Bronchus (tissue), 1 donor: ENCODE measurements around the genes P2RY2, ARHGEF17 and RELT.

DNA sequence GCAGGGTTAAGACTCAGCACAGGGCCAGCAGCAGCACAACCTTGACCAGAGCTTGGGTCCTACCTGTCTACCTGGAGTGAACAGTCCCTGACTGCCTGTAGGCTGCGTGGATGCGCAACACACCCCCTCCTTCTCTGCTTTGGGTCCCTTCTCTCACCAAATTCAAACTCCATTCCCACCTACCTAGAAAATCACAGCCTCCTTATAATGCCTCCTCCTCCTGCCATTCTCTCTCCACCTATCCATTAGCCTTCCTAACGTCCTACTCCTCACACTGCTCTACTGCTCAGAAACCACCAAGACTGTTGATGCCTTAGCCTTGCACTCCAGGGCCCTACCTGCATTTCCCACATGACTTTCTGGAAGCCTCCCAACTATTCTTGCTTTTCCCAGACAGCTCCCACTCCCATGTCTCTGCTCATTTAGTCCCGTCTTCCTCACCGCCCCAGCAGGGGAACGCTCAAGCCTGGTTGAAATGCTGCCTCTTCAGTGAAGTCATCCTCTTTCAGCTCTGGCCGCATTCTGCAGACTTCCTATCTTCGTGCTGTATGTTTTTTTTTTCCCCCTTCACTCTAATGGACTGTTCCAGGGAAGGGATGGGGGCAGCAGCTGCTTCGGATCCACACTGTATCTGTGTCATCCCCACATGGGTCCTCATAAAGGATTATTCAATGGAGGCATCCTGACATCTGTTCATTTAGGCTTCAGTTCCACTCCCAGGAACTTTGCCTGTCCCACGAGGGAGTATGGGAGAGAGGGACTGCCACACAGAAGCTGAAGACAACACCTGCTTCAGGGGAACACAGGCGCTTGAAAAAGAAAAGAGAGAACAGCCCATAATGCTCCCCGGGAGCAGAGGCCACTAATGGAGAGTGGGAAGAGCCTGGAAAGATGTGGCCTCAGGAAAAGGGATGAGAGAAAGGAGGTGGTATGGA is 3.4 kb downstream of the IL18BP start:
- PRO-cap: no peak

DNA sequence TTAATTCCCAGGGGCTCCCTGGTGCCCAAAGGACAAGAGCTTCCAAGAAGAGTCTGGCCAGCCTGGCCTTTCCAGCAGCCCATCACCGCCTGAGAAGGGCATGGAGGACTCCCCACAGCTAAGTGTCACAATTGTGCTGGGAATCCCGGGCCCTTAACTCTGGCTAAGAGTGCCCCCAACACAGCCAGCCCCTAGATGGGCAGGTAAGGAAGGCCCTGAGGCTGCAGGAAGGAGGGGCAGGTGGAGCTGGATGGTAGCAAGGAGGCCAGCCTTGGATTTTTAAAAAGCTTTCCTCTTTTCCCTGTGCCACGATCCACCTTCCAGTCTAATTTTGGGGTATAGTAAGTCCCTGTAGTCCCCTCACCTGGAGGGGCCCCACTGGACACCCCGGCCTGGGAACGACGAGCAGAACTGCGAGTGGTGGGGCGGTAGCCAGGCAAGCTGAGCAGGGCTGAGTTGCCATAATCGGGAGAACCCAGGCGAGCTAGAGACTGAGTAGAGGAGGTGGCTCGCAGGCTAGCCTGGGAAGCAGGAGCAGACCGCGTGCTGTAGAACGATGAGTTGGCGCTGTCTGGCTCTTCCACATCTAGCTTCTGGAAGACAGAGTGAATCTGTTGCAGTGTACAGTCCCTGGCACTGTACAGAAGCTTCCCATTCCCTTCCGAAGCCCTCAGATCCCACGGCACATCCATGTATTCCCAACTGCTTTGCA is 7.1 kb downstream of the IL18BP start:
- PRO-cap: no peak

DNA sequence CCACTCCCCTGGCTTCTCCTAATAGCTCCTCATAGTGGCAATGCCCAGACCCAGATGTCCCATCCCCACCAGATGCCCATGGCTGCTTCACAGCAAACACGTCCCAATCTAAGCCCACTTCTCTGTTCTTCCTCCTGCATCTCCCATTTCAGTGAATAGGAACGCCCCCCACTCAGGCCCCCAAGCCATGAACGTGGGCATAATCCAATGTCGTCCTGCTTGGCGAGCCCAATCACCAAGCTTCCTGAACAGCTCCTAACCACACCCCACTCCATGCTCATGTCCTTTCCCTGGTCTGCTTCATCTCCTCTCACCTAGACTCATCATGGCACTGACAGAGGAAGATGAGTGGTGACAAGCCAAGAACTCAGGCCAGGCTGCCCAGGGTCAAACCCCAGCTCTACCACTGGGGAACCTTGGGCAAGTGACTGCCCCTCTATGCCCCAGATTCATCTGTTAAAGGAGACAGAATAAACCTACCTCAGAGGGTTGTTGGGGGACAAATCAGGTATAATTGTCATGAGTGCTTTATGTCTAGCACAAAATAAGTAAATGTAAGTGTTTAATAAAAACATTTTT is 9.0 kb downstream of the IL18BP start:
- PRO-cap: no peak

DNA sequence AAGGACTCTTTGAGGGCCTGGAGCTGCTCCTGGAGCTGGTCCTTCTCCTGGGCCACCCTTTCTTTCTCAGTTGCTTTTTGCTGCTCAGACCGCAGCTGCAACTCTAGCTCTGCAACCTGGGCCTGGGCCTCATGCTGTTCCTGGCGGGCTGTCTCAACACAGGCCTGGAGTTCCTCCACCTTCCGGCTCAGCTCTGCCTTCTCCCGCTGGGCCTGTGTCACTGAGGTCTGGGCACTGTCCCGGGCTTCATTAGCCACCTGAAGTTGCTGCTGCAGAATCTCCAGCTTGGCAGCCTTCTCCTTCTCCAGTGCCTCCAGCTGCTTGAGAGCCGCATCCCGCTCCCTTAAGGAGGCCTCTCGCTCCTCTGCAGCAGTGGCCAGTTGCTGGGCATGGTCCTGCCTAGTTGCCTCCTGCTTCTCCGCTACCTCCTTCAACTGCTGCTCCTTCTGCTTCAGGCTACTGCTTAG is 16.7 kb downstream of the IL18BP start:
- PRO-cap: no peak

GRCh38 chr11:72078412-72079398 is 1.6 kb downstream of the NUMA1 start:
- PRO-cap: no peak

DNA sequence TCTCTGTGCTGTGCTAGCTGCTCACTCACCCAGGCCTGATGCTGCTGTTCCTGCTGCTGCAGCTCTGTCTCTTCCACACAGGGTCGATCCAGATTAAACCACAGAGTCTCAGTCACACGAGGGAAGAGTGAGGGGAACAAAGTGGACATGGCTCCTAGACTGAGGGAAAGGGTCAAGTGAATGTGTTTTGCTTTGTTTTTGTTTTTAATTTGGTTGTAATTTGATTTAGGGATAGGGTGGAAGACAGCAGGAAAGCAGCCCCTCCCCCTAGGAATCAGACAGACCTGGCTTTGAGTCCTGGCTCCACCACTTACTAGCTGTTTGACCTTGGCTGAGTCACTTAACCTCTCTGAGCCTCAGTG is 1.4 kb downstream of the ANAPC15 start:
- PRO-cap: no peak

DNA sequence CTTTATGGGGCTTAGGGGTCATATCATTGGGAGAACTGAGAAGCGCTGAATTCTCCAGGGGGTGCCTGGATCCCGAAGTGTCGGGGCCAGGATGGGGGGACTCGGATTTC is 278 bp upstream of the INPPL1 start:
- PRO-cap: no peak

DNA sequence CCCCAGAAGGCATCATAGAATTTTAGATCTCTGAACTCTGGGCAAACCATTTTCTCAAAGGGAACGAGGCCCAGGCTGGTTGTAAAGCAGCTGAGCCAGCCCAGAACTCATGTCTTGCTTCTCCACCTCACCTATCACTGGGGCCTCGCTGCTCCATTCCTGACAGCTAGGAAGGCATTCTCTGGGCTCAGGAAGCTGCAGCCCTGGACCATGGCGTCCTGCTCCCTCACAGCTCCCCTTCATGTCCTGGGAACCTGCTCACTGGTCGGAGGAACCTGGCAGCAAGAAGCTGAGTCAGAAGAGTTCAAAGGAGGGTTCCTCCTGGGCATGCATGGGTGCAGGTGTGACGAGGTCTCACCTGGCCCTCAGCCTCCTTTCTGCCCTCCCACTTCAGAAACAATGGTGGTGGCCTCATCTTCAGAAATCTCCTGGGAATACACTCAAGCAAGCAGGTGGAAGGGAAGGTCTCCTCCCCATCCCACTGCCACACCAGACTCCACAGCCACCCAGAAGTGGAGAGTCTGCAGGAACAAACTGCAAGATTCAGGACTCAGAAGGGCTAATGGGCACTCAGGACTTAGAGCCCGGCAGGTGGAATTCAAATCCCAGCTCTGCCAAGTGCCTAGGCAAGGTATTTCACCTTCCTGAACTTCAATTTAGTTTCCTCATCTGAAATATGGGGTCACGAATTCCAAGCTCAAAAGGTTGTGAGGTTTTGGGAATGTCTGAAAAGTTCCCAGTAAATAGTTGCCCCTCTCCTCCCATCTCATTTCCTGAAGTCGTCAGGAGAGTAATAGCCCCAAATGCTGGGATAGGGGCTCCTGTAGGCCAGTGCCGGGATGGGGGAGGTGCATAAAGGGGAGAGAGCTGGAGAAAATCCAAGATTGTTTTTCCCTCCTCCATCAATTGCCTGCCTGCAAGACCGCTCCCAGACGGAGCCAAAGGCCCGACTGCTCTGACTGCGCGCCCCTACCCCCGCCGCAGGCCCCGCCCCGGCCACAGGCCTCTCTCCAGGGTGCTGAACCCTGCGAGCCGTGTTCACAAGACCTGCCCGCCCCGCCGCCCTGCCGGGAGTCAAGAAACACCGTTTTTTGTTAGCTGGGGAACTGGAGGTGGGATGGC is 2.1 kb upstream of the PDE2A start:
- PRO-cap: no peak

DNA sequence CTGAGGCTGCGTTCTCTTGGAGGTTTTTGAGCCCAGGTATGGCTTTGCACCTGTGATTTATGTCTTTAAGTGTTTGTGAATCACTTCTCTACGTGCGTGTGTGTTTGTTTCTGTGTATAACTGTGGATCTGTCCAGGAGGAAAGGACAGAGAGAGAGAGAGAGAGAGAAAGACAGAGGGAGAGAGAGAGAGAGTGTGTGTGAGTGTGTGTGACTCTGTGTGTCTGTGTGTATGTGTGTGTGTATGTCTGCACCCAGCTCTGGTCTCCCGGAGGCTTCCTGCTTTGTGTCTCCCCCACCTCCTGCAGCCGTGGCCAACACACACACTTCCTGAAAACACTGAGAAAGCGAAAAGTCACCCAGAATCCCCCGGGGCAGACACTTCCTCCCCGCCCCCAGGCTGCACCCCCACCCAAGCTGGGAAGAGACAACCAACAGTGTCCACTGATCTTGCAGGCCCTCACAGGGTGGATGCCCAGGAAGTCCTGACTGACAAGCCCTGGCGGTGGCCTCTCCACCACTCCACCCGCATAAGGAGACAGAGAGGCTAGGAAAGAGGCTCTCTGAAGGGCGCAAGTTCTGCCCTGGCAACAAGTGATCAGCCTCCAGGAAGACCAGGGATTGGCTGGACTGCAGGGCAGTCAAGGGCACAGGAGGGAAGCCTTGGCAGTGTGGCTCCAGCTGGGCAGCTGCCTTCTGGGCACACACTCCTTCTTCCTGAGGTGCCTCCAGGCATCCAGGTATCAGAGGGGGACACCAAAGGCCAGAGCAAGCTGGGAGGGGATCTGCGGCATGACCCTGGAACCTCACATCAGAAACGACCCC is 30.0 kb downstream of the ARAP1 start:
- PRO-cap: bidirectional peak, plus-strand start at position 438 of the sequence, minus-strand start at position 260 of the sequence; bidirectional peak, plus-strand start at position 667 of the sequence, minus-strand start at position 522 of the sequence

GRCh38 chr11:72743295-72743919 is 8.8 kb downstream of the ARAP1 start:
- PRO-cap: no peak

GRCh38 chr11:72771342-72771901 is 19.2 kb upstream of the ARAP1 start:
- PRO-cap: no peak

DNA sequence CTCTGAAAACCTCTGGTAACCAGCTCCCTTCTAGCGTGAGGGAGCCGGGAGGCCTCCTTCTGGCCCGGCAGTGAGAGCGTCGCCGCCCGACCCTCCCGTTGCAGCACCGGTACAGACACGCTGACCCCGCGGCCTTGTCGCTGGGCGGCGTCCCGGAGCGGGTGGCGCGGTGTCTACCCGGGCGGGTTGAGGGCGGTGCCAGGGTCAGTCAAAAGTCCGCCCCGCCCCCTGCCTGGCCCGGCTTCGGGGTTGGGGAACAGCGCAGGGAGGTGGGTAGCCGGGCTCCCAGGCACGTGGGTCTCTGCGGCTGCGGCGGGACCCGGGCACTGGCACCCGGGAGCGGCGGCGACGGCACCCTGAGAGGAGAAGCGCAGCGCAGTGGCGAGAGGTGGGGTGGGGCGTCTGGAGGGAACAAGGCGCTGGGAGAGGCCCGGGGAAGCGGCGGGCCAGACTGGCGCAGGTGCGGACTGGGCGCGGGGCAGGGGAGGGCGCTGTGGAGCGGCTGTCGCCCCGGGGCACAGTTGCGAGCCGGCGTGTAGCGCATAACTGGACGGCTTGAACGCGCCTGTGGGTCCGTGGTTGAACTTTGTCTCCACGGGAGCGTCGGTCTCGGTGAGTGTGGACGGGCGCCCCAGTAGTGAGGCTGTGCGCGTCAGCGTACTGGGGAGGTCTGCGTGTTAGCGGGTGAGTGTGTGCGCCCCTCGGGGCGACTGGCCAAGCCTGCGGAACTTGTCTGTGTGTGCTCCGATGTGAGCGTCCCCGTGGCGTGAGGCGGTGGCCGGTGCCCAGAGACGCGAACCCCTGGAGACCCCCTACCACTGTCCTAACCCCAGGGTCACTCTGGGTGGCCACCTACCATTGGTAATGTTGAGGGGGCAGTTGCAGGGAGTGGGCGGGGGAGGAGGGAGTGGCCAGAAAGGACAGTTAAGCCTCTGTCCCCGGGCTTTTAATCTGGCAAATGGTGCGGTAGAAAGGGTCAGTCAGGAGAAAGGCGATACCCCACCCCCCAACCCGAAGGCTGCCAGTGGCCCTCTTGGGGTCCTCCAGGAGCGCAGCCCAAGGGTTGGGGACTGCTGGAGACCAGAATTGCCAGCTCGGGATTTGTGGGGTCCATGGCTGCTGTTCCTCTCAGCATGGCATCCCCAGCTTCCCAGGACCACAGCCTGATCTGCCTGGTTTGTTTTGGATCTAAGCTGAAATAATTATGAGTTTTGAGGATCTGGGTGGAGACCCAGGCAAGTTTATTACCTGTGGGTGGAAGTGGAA is at the start of gene P2RY2:
Gene P2RY2, plus strand, starts transcription at position 237 of the 1,266 bp plus-strand sequence.
- PRO-cap: bidirectional peak, plus-strand start at position 240 of the sequence, minus-strand start at position 163 of the sequence; bidirectional peak, plus-strand start at position 520 of the sequence, minus-strand start at position 380 of the sequence

DNA sequence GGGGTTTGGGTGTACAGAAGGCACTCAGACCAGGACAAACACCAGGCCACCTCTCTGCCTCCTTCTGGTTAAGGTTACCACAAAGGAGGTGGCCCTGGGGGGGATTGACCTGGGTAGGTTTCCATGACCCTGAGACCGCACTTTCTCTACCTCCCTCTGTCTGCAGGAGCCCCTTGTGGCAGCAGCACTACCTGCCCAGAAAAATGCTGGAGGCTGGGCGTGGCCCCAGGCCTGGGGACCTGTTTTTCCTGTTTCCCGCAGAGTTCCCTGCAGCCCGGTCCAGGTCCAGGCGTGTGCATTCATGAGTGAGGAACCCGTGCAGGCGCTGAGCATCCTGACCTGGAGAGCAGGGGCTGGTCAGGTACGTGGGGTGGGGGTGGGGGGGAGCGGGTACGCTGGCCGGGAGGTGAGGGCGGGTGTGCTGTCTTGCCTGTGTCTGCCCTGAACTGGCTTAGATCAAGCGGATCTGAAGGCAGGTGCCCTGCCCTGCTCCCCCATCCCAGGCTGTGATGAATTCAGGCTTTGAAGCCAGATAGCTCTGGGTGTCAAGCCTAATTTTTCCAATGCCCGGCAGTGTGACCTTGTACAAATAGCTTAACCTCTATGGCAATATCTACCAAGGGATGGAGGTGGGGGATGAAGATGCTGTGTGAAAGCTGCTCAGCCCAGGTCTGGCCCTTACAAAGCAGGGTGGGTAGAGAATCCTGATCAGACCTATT is 9.9 kb downstream of the P2RY2 start:
- PRO-cap: no peak

DNA sequence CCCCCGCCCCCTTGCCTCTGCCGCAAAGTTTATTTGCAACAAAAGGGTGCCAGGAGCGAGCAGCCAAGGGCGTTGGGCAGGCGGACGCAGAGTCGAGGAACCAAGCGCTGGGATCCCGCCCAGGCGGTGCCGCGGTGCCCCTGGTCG is at the start of gene ARHGEF17:
Gene ARHGEF17, plus strand, starts transcription at position 41 of the 147 bp plus-strand sequence.
- PRO-cap: bidirectional peak, plus-strand start at position 41 of the sequence, minus-strand start outside the sequence

DNA sequence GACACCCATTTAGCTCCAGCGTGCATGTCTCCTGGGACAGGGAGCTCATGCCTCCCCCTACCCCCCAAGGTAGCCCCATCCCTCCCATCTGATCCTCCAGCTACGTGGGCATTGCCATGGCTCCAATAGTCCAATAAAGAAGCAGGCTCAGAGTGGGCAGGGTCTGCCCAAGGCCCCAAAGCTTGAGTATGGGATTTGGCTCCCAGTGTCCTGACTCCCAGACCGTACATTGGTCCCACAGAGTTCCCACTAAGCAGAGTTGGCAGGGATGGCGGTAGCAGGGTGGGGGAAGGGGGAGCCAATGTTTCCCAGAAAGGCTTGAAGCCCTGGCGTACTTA is 9.1 kb downstream of the ARHGEF17 start:
- PRO-cap: no peak

- PRO-cap: bidirectional peak, plus-strand start at chr11:73376399, minus-strand start at chr11:73376207
These were observed at the start of gene RELT for GRCh38 chr11:73375976-73376962. RELT (plus strand) TSS chr11:73376399.

DNA sequence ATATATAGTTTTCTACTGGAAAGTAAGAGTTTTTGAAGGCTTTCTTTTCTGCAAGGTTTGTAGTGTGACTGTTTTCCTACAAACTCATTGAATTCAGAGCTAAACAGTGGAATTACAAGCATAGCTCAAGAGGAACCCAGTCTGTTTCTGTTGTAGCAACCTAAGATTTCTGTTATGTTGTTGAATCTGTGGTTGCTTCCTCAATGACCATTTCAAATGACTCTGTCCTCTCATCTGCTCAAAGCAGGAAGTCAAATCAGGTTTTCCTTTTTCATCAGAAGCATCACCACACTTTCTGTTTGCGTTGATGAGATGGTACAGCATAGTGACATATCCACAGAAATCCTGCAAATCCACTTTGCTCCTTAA is 12.5 kb upstream of the UCP2 start:
- PRO-cap: no peak

DNA sequence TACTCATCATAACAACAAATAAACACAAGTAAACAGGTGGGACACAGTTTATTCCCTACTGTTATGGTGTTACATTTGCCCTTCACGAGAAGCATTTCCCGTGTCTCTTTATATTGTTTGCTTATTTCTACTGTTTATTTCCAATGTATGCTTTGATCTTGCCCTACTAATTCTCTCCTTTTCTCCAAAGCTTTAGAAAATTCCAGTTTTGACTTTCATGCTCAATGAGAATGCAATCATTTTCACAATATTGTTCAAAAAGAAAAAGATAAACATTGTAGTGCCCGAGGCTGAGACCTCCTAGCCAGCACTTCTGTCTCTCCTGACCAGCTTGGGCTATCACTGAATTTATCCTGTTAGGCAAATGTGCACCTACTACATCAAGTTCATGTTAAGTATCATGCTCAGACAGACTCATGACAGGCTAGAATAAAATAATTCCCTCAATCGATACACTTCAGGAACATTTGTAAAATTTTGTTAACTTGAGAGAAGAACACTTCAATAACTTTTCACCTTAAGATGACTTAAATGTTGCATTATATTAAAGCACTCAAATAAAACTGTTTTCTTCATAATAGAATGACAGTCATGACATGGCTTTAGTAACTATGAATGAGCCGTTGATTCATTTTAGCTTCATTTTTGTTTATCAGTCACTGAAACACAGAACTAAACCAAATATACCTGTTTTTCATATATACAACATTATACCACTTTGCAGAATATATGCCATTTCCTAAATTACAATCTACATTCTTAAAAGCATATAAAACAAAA is 22.4 kb upstream of the P4HA3 start:
- PRO-cap: no peak

- PRO-cap: bidirectional peak, plus-strand start at chr11:74461000, minus-strand start at chr11:74460891
These were observed 6.6 kb downstream of the KCNE3 start for GRCh38 chr11:74460811-74461102.

DNA sequence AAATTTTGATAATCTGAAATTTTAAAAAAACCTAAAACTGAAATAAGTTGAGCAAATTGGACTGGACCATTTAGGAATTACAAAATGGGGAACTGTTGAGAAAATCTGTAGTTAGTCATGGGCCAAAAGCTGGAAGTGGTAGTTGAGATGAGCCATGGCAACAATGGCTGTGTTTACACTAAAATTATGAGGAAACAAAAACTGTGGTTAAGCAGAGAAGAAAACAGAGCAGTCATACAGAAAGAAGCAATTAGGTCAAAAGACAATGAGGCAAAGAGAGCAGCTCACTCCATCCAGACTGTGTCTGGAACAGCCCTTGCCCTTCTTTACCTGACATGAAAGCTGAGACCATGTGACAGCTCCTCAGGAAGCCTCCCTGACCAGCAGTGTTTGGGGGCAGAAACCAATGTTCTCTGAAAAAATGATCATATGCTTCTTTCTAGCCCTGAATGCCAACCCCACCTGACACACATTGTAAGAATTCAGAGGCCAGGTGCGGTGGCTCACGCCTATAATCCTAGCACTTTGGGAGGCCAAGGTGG is 11.2 kb upstream of the POLD3 start:
- PRO-cap: no peak